UCH-1 (cell line): Measurements from ENCODE around the gene NFKBIA.

DNA sequence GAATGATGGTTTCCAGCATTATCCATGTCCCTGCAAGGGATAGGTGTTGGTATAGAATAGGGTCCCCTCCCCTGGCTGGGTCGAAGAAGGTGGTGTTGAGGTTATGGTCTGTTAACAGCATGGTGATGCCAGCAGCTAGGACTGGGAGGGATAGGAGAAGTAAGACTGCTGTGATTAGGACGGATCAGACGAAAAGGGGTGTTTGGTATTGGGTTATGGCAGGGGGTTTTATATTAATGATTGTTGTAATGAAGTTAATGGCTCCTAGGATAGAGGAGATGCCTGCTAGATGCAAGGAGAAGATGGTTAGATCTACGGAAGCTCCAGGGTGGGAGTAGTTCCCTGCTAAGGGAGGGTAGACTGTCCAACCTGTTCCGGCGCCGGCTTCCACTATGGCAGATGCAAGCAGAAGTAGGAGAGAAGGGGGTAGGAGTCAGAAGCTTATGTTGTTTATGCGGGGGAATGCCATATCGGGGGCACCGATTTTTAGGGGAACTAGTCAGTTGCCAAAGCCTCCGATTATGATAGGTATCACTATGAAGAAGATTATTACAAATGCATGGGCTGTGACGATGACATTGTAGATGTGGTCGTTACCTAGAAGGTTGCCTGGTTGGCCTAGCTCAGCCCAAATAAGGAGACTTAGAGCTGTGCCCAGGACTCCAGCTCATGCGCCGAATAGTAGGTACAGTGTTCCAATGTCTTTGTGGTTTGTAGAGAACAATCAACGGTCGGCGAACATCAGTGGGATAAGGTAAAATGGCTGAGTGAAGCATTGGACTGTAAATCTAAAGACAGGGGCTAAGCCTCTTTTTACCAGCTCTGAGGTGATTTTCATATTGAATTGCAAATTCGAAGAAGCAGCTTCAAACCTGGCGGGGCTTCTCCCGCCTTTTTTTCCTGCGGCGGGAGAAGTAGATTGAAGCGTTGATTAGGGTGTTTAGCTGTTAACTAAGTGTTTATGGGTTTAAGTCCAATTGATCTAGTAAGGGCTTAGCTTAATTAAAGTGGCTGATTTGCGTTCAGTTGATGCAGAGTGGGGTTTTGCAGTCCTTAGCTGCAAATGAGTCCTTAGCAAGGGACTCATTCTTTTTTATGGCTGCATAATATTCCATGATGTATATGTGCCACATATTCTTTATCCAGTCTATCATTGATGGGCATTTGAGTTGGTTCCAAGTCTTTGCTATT, 155.4 kb downstream of the AKAP6 start:
- RRBS, result no CpG with 5 or more reads among the region's 25 CpGs

- RRBS, result no CpG with 5 or more reads among the region's 4 CpGs
These were observed 178.5 kb downstream of the AKAP6 start for GRCh38 chr14:32507441-32508071.

GRCh38 chr14:32940443-32940765, 1.7 kb downstream of the NPAS3 start:
- RRBS, result no CpG with 5 or more reads among the region's 8 CpGs

DNA sequence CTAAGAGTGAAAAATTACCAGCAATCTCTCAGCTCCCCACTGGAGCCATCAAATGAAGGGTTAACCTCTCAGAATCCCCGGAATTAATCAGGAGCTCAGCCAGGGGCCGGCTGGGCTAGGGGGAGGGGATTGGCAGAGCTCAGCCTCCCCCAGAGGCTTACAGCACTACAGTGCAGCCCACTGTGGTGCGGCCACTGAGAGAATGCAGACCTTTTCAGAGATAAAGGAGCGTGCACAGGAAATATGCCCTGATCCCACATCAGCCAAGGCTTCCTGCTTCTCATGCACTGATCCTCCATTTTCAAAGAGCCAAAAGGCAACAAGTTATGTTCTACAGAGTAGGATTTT, 185.6 kb downstream of the EGLN3 start:
- RRBS, result no CpG with 5 or more reads among the region's 4 CpGs

GRCh38 chr14:34019578-34020076, 68.8 kb upstream of the EGLN3 start:
- RRBS, result no CpG with 5 or more reads among the region's 4 CpGs

DNA sequence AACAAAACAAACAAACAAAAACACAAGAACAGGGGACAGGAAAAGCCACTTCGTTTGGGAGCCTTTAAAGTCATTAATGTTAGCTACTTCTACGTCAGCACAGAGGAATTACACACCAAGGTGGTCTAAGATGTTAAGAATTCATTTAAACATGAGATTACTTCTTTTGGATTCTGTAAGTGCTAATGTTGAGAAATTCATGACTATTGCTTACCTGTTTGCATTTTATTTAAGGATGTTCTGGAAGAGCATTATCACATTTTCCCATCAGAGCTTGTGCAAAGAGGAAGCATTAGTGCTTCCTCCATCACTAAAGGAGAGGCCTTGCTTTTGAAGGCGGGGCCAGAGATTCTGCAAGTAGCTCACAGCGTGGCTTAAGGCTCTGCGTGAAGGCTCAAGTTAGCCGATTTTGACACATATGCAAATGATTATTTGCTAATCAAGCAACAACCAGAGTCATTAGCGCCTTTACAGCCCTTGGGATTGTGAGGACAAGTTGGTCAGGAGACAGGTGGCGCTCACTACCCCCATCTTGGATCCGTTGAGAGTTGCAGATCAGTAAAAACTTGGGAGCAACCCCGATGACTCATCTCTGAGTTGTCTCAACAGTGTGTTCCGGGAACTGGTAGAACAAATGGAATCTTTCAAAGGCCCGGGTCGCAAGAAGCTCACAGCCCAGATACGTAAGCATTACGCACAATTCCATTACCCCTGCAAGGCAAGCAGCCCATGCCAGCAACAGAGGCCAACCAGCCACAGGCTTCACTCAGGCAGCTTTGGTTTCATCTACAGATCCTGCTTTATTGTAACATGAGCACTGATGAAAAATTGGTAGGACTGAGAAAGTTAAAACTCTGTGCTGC, 34.7 kb upstream of the SPTSSA start:
- RRBS, result no CpG with 5 or more reads among the region's 15 CpGs

GRCh38 chr14:34597382-34597774, 32.6 kb downstream of the SNX6 start:
- RRBS, result no CpG with 5 or more reads among the region's 3 CpGs

- RRBS, result no CpG with 5 or more reads among the region's 8 CpGs
These were observed 20.8 kb upstream of the SNX6 start for GRCh38 chr14:34650597-34651245.

GRCh38 chr14:34713227-34713585, 1.2 kb downstream of the CFL2 start:
- RRBS, result no CpG with 5 or more reads among the region's 4 CpGs

GRCh38 chr14:34758643-34759014, 44.2 kb upstream of the CFL2 start:
- RRBS, result no CpG with 5 or more reads among the region's 7 CpGs

GRCh38 chr14:34931111-34931715, 51.6 kb upstream of the SRP54 start:
- RRBS, result no CpG with 5 or more reads among the region's 2 CpGs

GRCh38 chr14:35050439-35051115, 4.5 kb downstream of the FAM177A1 start:
- RRBS, result no CpG with 5 or more reads among the region's 2 CpGs

DNA sequence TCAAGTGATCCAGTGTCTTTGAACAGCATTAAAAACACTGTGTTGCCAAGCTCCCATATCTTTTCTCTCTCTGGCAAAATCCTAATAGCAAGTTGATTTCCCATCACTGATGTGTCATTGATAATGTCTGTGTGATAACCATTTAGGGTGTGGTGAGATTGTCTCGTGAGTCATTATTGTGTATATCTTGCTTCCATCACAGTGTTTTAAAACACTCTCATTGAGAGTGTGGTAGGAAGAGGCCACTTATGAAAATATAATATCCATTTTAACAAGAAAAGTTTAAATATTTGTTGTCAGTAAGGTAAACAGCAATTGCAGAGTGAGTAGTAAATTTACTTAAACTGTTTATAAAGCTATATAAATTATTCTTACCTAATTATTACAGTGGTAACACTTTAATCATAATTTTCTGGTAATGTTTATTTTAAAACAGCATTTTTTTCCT, 74.7 kb downstream of the PRORP start:
- RRBS, result no CpG with 5 or more reads among the region's 1 CpG

GRCh38 chr14:35331637-35332047, 39.5 kb downstream of the PSMA6 start:
- RRBS, result no CpG with 5 or more reads among the region's 6 CpGs

GRCh38 chr14:35384139-35384986, 20.2 kb downstream of the NFKBIA start:
- RRBS, result no CpG with 5 or more reads among the region's 17 CpGs

GRCh38 chr14:35403530-35404277, 845 bp downstream of the NFKBIA start:
- RRBS, result 5% methylated on average over 26 of the region's 58 CpGs

DNA sequence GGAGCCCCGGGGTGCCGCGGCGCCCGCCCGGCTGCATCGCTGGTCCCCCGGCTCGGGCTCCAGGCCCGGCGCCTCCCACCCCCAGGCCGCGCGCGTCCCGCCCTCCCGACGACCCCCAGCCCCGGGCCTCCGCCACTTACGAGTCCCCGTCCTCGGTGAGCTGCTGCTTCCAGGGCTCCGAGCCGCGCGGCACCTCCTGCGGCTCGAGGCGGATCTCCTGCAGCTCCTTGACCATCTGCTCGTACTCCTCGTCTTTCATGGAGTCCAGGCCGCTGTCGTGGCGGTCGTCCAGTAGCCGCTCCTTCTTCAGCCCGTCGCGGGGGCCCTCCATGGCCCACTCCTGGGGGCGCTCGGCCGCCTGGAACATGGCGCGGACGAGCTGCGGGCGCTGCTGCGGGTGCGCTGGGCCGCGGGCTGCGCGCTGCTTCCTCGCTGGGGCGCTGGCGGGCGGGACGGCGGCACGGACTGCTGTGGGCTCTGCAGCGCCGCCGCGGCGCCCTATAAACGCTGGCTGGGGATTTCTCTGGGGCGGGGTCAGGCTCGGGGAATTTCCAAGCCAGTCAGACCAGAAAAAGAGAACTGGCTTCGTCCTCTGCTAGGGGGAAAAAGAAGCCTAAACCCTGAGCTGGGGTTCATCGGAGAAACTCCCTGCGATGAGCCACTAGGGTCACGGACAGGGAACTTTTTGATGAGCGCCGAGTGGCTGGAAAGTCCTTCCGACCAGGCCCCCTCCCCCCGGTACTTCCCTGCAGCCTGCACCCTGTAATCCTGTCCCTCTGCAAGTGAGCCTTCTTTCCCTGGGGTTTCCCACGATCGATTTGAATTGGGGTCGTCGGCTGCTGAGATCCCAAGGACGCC, at the start of gene NFKBIA:
TSS of gene NFKBIA (minus strand) at position 472 of the 858 bp plus-strand sequence.
- RRBS, result 6% methylated on average over 11 of the region's 82 CpGs

- RRBS, result no CpG with 5 or more reads among the region's 2 CpGs
These were observed 243.5 kb downstream of the BRMS1L start for GRCh38 chr14:36069689-36070043.

DNA sequence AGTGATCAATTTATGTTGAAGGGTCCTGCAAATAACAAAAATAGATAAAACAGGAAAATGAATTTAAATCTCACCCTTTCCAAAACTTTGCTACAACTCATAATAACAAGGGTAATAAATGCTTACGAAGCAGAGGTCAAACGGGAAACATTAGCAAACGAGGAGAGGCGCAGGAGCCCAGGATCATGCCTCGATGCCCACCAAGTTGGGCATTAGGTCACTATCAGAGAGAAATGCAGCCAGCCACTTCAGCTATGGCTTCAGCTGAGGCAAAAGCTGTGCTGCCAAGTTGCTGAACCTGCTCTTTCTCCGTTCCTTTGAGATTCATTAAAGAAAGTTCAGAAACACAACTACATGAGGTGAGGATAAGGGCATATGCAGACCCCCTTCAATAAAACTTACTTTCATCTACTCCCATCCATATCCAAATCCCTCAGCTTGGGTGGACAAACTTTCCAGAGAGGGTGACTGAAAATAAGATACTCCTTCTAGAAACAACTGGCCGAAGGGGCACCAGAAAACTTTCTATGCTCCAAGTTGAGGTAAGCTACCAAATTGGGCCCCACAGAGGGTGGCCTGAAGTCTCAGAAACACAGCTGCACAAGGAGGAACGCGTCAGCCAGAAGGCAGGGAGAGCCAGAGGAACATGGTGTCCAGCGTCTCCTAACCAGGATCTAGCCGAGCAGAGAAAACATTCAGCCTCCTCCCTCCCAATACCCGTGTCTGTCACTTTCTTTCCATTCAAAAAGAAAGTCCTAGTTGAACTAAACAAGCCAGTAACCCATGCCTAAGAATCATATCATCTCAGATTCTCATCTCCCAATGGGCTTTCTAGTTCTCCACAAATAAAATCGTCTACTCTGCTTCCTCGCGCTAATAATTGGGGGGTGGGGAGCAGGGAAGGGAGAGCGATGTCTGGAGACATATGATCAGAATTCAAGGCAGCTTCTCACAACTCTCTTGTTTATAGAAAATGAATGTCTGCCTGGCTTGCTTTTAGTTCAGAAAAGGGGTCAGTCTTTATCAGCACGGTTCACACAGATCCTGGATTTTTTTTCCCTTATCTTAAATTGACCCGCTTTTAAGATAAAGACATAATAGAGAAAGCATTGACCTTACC, 7.7 kb downstream of the NKX2-1 start:
- RRBS, result no CpG with 5 or more reads among the region's 18 CpGs